Neural progenitor cell (in vitro differentiated cells): ENCODE measurements around a stretch of chr18.

DNA sequence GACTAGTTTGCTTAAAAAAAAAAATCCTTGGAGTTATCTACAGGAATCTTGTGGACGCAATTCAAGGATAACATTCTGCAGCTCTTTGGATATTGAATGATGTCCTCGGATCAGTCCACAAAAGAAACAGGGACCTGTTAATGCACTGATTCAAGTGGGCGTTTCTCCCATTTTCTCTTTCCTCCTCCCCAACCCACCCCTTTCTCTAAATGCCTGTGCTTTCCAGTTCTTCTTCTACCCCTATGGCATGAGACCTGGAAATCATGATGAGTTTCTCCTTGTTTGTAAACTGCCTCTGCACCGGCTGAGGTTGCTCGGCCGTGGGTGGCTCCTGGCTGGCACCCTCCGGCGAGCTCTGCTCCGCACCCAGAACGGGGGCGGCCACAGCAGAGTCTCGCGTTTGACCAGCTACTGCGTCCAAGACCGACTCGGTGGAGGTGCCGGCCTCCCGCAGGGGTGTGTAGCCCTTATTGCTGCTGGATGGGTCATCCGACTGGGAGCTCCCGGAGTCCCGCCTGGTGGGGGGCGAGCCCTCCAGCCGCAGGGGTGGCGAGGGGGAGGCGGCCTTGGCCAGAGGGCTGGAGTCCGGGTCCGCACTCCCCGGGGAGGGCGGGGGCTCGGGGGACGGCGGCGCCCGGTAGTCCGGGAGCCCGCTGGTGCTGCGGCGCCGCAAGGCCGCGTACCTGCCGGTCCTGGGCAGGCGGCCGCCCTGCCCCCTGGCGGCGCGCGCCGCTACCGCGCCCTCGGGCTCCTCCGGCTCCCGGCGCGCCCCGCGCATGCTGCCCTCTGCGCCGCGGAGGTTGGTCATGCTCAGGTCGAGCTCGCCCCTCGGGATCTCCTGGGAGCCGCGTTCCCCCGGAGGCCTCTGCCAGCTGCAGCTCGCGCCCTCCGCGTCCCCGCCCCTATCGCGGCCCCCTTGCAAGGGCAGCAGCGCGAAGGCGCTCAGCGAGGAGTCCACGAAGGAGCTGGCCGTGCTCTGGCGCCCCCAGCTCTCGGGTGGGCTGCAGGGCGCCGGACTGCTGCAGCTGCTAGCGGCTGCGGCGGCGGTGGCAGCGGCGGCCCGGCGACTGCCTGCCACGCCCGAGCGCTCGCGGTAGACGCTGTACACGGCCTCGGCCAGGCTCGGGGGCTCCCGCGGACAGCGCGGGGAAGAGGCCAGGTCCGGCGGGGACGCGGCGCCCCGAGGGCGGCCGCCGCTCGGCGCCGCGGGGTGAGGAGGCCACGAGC lies 4.9 kb downstream of the TMEM200C start:
- RAMPAGE, long total RNA = no peak

- RAMPAGE, long total RNA = no peak
These were observed 103.5 kb upstream of the TMEM200C start for GRCh38 chr18:5998618-5999406.

DNA sequence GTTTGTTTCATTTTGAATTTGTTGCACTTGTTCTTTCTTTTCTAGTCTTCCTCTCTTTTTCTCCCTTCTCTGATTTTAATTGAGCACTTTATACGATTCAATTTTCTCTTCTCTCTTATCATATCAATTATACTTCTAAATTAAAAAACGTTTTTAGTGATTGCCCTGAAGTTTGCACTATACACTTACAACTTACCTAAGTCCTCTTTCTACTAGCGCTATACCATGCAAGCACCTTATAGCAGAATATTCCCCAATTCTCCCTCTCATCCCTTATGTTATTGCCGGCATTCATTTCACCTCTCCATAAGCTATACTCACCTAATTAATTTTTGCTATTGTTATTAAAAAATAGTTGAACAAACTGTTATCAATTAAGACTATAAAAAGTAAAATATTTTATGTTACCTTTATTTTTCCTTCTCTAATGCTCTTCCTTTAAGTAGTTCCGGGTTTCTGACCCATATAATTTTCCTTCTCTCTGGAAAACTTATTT lies 166.4 kb upstream of the TMEM200C start:
- RAMPAGE, long total RNA = no peak

GRCh38 chr18:6254945-6255722 lies 159.6 kb downstream of the L3MBTL4 start:
- RAMPAGE, long total RNA = no peak

DNA sequence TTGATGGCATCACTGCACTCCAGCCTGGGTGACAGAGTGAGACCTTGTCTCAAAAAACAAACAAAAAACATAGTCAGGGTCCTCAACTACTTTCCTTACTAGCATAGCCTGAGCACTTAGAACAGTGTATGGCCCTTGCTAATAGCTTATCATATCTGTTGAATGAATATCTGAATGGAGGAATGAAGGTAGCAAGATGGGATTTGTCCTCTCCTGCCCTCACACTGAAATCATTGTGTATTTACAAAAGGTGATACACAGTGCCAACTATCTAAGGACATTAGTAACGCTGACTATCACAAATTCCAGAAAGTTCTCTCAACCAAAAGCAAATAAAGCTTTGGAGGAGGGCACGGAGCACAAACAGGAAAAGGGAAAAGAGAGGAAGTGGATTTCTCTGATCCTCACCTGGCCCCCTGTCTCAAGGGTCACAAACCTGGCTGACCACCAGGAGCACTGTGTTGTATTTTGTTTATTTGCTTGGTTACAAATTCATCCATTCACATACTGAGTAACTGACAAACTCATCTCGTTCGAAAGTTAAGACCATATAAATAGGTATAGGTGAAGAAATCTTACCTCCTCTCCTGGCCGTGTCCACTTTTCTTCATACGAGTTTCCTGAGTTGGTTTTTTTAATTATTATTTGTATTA lies 37.9 kb downstream of the L3MBTL4 start:
- RAMPAGE, long total RNA = no peak

GRCh38 chr18:6947118-6947939 lies 170.3 kb downstream of the LAMA1 start:
- RAMPAGE, long total RNA = no peak

DNA sequence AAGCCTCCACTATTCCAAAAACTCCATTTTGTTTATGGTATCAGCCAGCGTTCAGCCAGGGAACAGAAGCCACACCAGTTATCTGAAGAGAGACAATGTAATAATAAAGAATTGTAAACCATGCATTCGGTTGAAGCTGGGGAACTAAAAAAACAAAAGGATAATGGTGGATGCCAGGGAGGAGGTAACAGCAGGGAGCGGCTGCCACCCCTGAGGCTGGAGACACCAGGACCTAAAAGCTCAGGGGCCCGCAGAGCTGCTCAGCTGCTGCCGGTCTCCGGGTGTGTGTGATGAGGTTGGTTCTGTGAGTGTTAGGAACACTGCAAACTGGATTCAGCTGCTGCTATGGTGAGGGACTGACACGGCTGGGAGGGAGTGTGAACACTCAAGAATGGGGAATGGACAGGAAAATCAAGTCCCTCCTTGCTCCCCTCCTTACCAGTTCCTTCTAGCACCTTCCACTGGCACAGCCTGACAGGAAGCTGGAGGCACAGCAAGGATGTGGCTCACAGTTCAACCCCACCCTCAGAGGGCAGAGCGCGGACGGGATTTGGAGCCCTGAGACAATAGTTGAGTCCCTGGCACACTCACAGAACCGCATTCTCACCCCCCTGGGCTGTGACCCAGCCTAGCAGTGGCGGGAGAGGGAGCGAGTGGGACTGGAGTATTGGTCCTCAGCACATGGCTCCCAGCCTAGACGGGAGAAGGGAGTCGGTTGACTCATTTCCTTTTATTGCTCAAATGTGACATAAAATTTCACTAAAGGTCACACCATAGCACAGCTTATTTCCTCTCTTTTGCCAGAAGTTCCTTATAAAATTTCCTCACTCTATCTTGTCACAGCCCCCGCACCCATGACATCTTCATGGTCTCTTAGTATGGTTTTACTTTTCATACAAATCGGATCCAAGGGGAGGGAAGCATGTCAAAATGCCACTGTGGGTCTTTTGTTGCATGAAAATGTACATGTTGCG lies 42.5 kb downstream of the LRRC30 start:
- RAMPAGE, long total RNA = no peak

GRCh38 chr18:7567944-7568468 lies 890 bp downstream of the PTPRM start:
- RAMPAGE, long total RNA = no peak

- RAMPAGE, long total RNA = no peak
These were observed 62.9 kb downstream of the PTPRM start for GRCh38 chr18:7629875-7630619.

GRCh38 chr18:7672807-7673730 lies 106.0 kb downstream of the PTPRM start:
- RAMPAGE, long total RNA = no peak

- RAMPAGE, long total RNA = no peak
These were observed 250.4 kb downstream of the PTPRM start for GRCh38 chr18:7817623-7817901.

- RAMPAGE, long total RNA = no peak
These were observed 251.9 kb downstream of the PTPRM start for GRCh38 chr18:7818905-7819593.

- RAMPAGE, long total RNA = no peak
These were observed 379.6 kb downstream of the PTPRM start for GRCh38 chr18:7946449-7947294.

DNA sequence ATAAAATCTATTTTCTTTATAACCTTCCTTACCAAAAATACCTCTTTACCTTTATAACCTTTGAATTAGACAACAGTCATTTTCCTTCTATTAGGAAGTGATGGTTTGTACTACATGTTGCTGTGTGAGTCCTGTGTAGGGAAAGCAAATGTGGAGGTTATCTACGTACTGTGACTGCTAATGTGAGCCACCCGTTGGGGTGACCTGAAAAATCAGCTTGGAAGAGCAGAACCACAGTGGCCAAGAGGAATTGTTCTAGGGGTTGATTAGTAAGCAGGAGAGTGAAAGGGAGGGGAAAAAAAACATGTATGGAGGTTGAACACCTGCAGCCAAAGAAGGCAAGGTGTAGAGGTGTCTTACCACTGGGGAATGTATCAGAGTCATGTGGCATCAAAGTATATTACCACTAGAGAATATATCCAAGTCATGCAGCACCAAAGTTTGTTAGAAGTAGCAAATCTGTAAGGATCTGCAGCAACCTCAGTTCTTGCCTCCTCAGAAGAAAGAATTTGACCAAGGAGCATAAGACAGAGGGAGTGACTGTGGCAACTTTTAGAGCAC lies 429.3 kb upstream of the RAB12 start:
- RAMPAGE, long total RNA = no peak

DNA sequence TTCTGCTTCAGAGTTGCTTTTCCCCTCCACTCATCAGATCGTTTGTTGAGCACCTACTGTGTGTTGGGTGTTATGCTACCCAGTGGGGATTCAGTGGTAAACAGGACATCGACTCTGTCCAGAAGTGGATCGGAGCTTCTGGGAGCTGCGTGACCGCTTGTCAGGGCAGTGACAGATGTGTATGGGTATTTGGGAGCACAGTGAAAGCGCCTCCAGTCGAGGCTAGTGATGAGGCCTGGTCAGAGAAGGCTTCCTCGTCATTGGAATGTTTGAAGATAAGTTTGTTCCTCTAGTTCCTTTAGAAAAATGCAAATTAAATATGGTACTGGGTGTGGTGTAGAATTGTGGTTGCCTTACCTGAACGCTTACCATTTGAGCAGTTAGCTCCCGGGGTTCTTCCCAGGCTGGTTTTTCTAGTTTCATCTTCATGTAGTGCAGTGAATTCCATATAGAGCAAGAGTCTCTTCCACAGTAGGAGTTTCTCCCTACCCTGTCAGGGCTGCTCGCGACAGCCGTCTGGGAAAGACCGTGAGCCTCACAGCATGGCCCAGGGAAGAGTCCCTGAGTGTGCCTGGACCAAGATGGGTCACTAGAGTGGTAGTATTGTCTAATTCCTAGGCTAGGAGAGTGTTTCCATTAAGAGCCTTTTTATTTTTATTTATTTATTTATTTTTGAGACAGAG lies 2.9 kb downstream of the RAB12 start:
- RAMPAGE, long total RNA = no peak

GRCh38 chr18:8783185-8783997 lies 78.0 kb downstream of the MTCL1 start:
- RAMPAGE, long total RNA = no peak

GRCh38 chr18:8948521-8949062 lies 153.9 kb upstream of the NDUFV2 start:
- RAMPAGE, long total RNA = no peak

GRCh38 chr18:9001192-9001736 lies 101.2 kb upstream of the NDUFV2 start:
- RAMPAGE, long total RNA = no peak

- RAMPAGE, long total RNA = no peak
These were observed 85.0 kb upstream of the NDUFV2 start for GRCh38 chr18:9017138-9018195.

- RAMPAGE, long total RNA = no peak
These were observed 17.7 kb downstream of the ANKRD12 start for GRCh38 chr18:9153851-9155120.